ENCODE data around the genes IGFALS, FAHD1, MEIOB and MLST8.

DNA sequence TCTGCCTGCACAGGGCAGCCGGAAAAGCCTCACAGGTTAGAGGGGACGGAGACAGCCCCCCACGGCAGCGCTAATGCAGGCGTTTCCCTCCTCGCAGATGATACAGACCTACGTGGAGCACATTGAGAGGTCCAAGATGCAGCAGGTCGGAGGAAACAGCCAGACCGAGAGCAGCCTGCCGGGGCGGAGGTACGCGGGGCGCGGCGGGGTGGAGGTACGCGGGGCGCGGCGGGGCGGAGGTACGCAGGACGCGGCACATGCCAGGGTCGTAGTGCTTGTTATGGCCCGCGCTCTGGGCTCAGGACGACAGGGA is 23.4 kb downstream of the MAPK8IP3 start:
- PRO-cap, result no peak

DNA sequence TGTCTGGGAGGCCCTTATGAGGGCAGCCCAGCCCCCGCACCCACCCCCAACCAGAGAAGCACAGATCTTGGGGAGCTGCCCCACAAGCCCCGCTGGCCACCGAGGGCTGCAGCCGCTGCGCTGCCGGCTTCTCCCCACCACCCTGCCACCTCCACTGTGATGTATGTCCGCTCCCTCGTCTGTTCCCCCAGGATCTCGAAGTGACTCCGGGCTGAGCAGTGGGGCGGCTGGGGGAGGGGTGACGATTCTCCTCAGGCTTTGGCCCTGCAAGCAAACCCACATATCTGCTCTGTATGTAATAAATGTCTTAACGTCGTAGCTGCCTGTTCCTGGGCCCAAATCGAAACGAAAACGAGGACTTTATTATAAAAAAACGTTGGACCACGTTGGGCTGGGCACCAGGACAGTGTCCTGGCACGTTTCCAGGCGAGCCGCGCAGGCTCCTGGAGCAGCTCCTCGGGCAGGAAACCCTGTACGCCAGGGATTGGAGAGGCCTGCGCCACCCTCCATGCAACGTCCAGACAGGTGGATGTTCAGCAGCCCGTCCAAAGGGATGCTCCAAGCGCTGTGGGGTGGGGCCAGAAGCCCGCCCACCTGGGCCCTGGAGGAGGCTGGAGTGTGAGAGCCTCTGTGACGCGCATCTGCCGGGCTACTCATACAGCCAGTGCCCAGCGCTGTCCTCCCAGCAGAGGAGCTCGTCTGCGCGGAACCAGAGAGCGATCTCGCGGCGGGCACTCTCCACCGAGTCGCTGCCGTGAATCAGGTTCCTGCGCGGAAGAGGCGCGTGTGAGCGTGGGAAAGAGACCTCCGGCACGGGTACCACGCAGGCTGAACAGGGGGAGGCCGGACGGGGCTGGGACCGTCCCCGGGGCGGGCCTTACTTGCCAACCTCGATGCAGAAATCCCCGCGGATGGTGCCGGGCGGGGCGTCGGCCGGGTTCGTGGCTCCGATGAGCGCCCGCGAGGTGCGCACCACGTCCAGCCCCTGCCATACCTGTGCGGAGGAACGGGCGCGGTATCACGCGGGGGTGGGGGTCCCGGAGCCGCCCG is 1.0 kb downstream of the NME3 start:
- PRO-cap, result no peak

DNA sequence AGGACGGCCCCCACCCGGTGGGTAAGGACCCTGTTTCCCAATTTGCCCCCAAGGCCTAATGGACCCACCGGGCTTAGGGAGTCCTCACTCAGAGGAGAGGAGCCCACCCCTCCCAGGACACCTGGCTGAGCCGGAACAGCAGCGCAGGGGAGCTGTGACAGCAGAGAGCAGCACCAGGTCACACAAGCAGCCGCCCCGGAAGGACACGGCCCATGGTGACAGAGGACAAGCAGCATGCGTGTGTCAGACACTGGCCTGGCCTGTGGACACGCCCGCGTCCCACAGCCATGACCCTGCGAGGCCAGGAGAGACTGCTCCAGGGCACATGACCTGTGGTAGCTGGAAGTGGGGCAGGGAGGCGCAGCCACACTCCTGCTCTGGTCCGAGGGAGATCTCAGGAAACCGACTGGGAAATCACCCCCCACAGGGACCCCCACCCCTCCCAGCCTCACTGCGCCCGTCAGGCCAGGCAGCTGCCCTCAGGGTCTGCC is 2.4 kb downstream of the SPSB3 start:
- PRO-cap, result no peak

DNA sequence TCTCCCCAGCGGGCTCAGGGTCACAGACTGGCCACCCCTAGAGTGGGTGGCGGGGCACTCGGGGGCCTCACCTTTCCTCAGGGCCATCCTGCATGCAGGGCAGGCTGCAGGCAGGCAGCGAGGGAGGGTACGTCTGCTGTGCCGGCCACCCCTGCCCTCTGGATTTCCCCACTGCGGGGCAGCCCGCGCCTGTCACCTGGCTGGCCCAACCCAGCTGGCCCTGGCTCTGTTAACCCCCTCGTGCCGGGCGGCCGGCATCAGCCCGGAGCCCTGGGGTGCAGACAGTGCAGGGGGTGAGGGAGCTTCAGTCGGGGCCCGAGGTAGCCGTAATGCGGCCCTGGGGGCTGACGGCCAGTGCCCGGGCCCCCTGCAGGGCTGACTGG is at the start of gene IGFALS:
TSS of gene IGFALS (minus strand) at position 140 of the 383 bp plus-strand sequence.
- PRO-cap, result no peak

- PRO-cap, result no peak
These were observed 1.1 kb downstream of the HAGH start for GRCh38 chr16:1825560-1825800.

GRCh38 chr16:1827031-1828073 is at the start of gene FAHD1:
Gene FAHD1 (plus strand): TSS chr16:1827206.
- PRO-cap, result bidirectional peak, plus-strand start at chr16:1827213, minus-strand start at chr16:1827102

DNA sequence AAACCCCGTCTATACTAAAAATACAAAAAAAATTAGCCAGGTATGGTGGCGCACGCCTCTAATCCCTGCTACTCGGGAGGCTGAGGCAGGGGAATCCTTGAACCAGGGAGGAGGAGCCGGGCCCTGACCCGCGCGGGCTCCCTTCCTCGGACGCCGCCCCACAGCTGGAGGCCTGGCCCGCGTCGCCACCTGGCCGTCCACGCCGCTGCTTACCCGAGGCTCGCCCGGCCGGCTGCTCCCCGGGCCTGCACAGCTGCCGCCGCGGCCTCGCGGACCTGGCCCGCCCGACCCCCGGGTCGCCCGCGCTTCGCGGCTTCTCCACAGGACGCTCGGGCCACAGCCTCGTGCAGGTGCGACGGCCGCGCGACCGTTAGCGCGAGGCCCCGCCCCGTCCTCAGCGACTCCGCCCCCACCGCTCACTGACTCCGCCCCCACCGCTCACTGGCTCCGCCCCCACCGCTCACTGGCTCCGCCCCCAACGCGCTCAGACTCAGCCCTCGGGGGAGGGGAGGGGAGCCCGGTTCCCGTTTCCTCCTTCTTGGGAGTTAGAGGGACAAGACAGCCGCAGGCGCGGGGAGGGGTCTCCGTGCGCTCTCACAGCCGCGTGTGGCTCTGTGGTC is at the start of gene MEIOB:
TSS of gene MEIOB (minus strand) at position 385 of the 620 bp plus-strand sequence.
- PRO-cap, result no peak

GRCh38 chr16:1983251-1984070 is 532 bp upstream of the GFER start:
- PRO-cap, result no peak

DNA sequence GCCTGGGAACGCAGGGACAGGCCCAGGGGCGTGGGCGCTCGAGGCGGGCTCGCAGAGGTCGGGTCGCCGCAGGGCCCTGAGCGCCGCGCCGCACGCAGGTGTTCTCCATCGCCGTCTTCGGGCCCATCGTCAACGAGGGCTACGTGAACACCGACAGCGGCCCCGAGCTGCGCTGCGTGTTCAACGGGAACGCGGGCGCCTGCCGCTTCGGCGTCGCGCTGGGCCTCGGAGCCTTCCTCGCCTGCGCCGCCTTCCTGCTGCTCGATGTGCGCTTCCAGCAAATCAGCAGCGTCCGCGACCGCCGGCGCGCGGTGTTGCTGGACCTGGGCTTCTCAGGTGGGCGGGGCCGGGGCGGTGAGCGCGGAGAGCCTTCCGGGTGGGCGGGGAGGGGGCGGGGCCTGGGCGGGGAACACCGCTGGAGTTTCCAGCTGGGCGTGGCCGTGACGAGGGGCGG is 2.1 kb downstream of the SYNGR3 start:
- PRO-cap, result no peak

- PRO-cap, result no peak
These were observed 7.3 kb downstream of the SYNGR3 start for GRCh38 chr16:1996824-1997811.

GRCh38 chr16:2000874-2001324 is 11.1 kb downstream of the SYNGR3 start:
- PRO-cap, result no peak

DNA sequence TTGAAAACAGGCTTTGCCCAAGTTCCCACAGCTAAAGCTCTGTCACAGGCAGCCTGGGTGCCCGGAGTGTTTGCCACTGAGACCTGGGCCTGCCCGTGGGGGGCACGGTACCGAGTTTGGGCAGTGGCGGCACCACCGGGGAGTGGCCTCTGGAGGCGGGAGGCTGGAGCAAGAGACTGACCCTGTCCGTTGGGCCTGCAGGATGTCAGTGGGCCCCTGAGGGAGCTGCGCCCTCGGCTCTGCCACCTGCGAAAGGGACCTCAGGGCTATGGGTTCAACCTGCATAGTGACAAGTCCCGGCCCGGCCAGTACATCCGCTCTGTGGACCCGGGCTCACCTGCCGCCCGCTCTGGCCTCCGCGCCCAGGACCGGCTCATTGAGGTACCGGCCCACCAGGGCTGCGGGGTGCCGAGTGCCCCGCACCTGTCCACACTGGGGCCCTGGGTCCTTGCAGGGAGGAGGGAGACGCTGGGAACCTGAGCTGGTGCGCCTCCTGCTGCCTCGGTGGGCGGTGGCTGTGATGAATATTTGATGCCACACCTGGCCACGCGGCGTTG is 9.5 kb downstream of the NHERF2 start:
- PRO-cap, result no peak

GRCh38 chr16:2039210-2039998 is 8.2 kb downstream of the NTHL1 start:
- PRO-cap, result no peak

GRCh38 chr16:2147895-2148347 is 504 bp upstream of the RAB26 start:
- PRO-cap, result no peak

GRCh38 chr16:2150172-2150691 is 1.8 kb downstream of the RAB26 start:
- PRO-cap, result no peak

DNA sequence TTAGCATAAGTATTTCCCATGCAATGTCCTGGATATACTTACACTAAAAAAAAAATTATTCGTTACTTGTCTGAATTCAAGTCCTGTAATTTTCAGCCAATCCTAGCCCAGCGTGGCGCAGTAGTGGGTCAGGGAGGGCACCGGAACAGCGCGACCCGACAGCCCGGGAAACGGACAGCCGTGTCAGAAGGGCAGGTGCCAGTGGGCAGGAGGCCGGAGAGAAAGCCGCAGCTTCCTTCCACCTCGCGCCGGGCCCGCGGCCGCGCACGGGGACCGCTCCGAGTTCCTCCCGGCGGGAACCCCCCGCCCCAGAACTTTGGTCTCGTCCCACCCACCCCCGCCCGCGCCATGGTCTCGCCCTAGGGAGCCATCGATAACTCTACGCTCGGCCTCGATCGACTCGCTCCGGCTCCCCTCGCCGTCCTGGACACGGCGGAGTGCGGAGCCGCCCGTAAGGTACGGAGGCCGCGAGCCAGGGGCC is at the start of gene MLST8:
TSS of gene MLST8 (plus strand) at position 398 of the 481 bp plus-strand sequence.
- PRO-cap, result unidirectional peak, plus-strand start at position 120 of the sequence; bidirectional peak, plus-strand start at position 421 of the sequence, minus-strand start at position 258 of the sequence

GRCh38 chr16:2233566-2234048 is 2.6 kb upstream of the DNASE1L2 start:
- PRO-cap, result no peak

GRCh38 chr16:2242431-2243726 is 6.6 kb downstream of the DNASE1L2 start:
- PRO-cap, result no peak

DNA sequence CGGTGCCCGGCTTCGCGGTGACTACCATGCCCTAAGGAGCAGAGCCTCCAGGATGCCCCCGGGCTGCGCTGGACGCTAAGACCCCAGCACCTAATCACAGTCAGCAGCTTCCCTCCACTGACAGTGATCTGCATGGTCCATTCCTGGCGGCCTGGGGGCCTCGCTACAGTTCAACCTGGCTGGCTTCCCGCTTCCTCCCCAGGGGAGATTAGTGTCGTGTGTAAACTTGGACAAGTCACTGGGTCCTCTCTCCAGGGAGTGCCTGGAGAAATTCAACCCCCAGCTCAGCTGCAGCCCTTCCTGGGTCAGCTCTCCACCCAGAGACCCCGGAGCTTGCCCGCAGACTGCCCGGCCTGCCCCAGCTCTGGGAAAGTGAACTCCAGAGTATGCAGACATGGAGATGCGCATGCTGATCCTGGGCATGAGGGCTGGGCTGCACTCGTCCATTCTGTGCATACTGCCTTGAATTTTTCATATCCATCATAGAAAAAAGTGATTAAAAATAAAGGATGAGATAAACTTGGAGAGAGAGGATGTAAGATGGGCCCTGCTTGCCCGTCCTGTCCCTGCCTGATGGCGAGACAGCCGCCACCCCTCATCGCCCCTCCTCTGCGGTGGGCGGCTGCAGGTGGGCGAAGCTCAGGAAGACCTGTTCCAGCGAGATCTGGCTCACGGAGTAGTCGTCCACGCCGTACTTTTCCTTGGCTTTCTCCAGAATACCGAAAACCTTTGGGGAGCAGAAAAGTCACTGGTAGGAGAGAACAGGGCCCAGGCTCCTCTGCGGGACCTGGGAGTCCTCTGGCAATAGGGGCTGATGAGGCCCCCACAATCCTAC is 8.4 kb upstream of the RNPS1 start:
- PRO-cap, result no peak

GRCh38 chr16:2501229-2501902 is 12.4 kb upstream of the ATP6V0C start:
- PRO-cap, result no peak

Measured in SUDHL5 (cell line).